Mammary microvascular endothelial cell (primary cell): ENCODE data around the gene DMRT2.

- RAMPAGE, long total RNA = no peak
Measured at GRCh38 chr9:274020-274954, 59.6 kb downstream of the DOCK8 start.

GRCh38 chr9:297056-297422 is 82.4 kb downstream of the DOCK8 start:
- RAMPAGE, long total RNA = no peak

GRCh38 chr9:447145-448071 is 57.1 kb upstream of the KANK1 start:
- RAMPAGE, long total RNA = no peak

DNA sequence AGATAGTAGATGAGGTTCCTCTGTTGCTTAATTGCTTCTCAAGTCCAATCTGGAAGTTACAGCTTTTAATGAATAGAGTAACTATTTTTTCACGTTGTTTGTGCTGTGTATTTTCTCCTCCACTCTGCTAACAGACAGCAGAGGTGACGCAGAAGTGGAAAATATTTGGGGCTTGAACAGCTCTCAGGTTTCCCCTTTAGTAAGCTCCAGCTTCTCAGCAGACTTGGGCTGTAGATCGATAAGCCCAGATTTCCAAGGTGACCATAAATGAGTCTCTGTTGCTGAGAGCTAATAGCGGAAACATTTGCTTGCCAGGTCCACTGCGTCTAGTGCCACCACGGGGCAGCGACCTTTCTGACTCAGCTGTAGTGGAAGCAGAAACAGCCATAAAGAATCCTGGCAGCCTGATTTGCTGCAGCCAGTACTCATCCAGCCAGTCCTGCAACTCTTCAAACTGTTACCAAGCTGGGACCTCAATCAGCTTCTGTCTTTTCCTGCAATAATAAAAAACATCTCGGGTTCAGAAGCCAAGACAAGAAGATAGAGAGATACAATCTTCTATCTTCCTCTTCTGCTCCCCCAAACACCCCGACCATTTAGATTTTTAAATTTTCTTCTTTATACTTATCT is 48.2 kb upstream of the KANK1 start:
- RAMPAGE, long total RNA = no peak

GRCh38 chr9:560474-561103 is 56.1 kb downstream of the KANK1 start:
- RAMPAGE, long total RNA = no peak

- RAMPAGE, long total RNA = no peak
Measured at GRCh38 chr9:593794-594336, 89.4 kb downstream of the KANK1 start.

GRCh38 chr9:653163-653362 is 148.6 kb downstream of the KANK1 start:
- RAMPAGE, long total RNA = no peak

- RAMPAGE, long total RNA = no peak
Measured at GRCh38 chr9:677394-678372, 163.8 kb upstream of the DMRT1 start.

GRCh38 chr9:686155-686936 is 155.2 kb upstream of the DMRT1 start:
- RAMPAGE, long total RNA = start-site peak on the plus strand at chr9:686748-686840, 543 and 58 reads in 2 replicates

GRCh38 chr9:1049854-1050710 is at the start of gene DMRT2:
Gene DMRT2, plus strand, starts transcription at chr9:1050357.
- RAMPAGE, long total RNA = no peak

- RAMPAGE, long total RNA = no peak
Measured at GRCh38 chr9:1298005-1298466, 247.9 kb downstream of the DMRT2 start.

GRCh38 chr9:1470527-1470743 is 420.3 kb downstream of the DMRT2 start:
- RAMPAGE, long total RNA = no peak

- RAMPAGE, long total RNA = no peak
Measured at GRCh38 chr9:2014168-2015174, 676 bp upstream of the SMARCA2 start.

DNA sequence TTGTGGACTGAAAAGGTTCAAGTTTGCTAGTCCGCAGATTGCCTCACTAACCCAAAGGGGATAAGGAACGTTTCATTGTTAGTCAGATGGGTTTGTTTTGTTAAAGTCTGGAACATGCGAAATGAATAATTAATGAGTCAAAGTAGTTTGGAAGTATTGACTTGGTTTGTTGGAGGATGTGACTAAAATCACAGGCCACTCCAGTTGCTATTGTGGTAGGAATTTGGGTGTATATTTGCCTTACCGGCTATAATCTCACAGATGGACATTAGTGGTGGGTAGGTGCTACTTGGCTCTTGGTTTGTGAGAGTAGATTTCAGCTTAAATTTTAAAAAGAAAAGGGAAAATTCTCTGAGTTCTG is 40.2 kb downstream of the SMARCA2 start:
- RAMPAGE, long total RNA = no peak

DNA sequence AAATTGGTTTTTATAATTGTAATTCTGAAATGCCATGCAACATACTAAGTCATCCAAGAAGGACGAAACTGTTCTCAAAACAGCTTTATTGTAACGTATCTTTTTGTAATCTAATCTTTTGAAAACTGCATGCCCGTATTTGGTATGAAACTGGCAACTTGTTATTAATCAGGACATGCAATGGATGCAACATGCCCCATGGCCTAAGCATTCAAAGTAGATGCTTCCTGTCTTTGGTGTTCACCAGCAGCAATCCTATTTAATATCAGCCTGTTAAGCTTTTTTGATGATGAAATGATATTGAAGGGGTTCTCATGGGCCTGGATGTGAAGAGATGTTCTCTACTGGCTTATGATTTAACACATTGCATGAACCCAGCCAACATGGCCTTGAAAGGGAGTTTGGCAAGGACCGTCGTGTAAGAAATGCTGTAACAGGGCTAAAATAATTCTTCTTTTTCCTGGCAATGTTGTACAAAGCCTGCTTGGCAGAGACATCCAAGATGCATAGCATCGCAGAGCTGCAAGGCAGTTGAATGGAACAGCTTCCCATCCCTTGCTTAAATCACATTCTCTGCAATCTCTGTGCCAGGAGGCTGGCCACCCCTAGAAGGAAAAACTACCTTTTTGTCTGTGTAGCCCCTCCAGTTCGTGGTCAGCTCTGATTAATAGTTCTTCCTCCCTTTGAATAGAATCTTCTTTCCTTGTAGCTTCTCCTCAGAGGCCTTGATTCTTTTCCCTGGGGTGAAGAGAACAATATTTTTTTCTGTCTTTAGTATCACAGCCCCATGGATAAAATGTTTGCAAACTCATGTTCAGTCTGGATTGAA is 111.3 kb downstream of the SMARCA2 start:
- RAMPAGE, long total RNA = no peak

- RAMPAGE, long total RNA = start-site peak on the plus strand at chr9:2158449-2158575, 84 and 62 reads in 2 replicates
Measured at GRCh38 chr9:2157781-2158804, 142.9 kb downstream of the SMARCA2 start.

- RAMPAGE, long total RNA = no peak
Measured at GRCh38 chr9:2185859-2186239, 170.7 kb downstream of the SMARCA2 start.

GRCh38 chr9:2234284-2234658 is 219.1 kb downstream of the SMARCA2 start:
- RAMPAGE, long total RNA = no peak

DNA sequence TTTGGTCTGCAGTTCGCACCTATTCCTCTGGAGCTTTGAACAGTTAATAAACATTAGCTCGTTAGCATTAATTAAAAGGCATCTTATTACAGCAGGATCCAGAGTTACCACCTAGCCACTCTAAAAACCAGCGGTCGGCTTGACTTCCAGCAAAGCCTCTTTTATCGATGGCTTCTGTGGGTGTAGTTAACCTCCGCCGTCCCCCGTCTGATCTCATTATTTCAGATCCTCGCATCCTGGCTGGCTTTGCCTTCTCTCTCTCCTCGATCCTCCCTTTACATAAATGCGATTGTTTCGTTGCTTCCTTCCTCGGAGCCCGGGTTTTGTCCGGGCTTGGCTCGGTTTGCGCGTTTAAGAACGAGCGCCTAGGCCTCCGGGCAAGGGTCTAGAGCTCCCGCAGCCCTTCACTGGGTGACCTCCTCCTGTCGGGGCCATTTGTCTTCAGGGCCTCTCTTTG is 225.9 kb downstream of the SMARCA2 start:
- RAMPAGE, long total RNA = no peak

DNA sequence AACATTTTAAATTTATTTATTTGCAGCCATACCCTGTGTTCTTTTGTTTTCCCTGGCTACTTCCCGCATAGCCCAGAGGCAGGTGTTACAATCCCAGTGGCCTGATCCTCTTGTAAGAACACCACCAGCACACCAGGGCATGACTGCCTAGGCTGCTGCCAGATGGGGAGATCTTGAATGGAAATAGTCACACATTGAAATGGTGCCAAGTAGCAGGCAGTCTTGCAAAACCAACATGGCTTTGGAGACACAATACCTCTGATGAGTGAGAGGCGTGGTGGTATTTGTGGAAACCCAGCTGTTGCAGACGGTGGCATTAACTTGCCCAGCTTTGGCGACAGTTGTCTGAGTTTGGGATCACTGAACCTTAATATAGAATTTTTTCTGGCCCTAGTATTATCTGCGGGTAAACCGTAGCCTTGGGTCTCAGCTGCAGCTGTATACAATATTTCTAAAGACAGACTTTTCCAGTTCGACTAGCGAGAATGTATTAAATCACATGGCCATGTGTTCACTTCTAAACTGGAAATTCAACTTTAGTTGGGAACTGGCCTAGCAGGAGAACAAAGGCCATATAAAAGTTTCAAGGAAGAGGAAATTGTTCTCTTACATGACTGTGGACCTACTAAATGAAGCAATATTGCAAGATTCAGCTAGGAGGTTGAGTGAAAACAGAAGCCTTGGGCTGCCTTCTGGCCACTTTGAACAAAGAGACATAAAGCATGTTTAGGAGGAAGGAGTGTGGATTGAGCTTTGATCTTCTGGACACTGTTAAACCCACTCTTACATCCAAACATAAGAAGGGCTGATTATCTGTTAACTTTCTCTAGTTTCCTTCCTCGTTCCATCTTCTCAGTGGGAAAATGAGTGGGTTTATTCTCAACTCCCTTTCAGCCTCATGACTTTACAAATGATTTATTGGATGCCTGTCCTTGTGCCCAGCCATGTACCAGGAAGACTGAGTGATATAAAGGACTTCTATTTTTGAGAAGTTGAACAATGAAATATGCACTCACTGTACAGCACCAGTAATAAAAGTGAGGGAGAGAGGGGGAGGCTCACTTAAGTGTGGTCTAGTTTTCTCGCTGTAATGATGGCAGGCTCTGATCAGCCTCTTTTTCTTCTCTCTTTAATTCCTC is 277.2 kb downstream of the SMARCA2 start:
- RAMPAGE, long total RNA = no peak